ENCODE measurements around a stretch of chr1.

DNA sequence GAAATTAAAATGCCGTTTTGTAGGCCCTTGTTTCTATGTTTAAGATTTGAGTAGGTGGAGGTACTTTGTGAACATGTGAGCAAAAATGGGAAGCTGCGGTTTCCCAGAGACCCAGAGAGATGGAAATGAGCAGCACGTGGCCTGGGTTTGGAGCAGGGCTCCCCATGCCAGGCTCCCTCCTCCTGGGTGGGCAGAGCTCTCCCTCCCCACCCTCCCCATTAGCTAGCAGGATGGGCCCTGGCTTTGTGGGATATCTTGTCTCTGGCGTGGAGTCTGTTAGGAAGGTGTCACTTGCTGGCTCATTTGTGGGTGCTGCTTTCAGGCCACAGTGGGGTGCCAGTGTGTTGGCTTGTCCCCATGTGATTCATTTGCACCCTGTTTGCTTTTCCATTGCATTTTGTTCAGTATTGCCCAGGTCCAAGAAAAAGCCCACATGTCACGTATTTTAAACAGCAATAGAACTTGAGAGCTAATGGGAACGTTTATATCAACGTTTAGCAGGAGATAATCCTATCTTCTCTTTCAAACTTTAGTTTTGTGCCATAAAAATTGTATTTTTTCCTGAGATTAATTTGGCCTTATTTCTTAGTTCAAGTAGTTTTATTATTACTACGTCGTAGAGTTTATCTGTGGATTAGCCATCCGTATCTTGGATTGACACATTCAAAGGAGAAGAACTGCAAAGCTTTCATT lies 73.7 kb upstream of the GPR88 start:
- PRO-cap: no peak

DNA sequence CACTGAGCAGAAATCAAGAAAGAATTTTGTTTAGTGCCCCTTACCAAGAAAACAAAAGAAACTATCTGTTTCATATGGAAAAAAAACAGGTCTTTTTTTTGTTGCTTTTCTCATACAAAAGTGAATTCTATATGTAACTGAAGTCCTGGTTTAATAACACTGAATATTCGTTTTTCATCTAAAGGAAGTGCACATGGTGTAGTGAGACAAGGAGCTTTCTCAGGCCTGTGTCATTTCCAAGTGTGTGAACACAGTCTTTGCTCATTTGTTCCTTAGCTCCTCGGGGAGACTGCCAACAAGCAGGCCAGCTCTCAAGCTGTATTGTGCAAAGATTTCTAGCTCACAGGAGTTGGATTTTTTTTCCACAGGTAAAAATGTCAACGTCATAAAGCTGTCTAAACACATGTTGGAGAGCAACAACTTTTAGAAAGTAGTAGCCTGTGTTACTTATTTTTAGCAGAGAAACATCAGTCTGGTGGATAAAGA lies 87.9 kb upstream of the S1PR1 start:
- PRO-cap: no peak

DNA sequence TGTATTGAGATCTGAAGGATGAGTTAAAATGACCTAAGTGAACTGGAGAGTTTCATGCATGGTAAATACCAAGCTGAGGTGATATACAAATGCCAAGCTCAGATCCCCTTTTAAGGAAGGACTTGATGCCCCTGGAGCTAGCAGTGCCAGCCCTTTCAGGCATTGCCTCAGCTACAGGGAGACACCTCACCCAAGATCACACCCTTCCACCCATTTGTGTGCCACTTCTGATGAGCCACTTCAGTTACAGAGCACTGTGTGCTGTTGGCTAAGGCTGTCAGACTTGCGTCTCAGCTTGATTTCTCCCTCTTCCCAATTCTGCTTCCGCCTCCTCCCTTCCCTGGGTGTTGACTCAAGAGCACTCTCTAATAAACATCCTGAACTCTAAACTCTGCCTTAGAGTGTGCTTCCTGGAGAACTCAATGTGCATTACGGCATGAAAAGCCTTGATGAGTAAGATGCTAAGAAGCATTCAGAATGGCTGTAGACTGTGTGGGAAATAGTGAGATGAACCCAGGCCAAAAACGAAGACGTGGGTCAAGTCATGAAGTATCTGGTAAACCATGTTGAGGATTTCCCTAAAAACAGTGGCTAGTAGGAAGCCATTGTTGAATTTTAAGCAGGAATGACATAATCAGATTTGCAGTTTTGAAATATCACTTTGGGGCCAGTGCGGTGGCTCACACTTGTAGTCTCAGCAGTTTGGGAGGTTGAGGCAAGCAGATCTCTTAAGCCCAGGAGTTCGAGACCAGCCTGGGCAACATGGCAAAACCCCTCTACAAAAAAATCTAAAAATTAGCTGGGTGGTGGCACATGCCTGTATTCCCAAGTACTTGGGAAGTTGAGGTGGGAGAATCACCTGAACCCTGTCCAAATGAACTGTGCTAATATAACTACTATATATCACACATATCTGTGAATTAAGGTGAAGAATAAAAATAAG lies 54.8 kb upstream of the S1PR1 start:
- PRO-cap: no peak

DNA sequence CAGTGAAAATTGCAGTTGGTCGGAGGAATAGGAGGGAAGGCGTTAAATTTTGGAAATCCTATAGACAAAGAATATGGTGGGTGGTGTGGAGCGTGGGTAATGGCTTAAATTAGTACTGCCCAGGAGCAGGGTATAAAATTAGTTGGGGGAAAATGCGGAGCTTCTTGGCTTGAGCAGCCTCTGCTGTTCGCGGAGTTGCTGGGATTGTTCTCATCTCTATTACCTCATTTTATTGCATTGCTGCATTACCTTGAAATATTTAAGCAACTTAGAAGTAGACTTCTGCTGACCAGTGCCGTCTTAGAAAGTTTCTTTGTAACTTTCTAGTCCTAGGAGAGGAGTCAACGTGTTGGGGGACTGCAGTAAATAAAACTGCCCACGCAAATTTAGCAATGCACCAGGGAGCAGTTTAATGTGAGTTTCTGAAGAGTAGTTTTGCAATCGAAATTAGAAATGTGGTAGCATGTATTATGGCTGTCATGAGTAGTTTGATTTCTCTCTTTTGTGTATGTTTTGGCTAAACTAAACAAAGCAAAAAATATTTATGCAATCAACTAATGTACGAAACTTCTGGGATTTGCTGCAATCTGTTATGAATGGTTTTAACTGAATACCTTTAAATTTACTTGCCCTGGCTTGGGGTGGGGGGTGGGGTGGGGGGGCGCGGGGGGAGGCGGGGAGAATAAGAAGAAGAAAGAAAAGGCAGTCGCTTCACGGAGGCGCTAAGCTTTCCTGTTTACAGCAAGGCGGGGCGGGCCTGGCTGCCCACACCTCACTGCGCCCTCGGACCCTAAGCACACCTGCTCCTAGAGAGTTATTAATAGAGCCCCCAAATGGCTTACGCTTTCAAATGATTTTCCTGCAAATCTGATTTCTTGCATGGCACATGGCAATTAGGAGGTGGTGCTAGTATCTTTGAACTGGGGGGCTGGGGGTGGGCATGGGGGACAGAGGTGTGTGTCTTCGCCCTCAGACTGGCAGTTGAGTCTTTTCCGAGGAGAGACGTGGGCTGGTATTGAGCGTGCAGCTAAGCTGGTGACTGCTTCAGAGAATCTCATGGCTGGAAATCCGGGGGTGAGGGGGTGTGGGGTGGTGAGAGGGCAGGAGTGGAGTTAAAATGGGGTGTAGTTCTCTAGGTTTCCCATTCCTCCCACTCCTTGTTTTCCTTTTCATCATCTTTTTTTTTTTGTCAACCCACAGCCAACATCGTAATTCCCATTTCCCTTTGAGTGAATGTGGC lies 953 bp downstream of the S1PR1 start:
- PRO-cap: no peak

- PRO-cap: no peak
These were observed 11.0 kb downstream of the S1PR1 start for GRCh38 chr1:101247919-101248191.

GRCh38 chr1:103106788-103107407 lies 1.4 kb downstream of the COL11A1 start:
- PRO-cap: no peak

DNA sequence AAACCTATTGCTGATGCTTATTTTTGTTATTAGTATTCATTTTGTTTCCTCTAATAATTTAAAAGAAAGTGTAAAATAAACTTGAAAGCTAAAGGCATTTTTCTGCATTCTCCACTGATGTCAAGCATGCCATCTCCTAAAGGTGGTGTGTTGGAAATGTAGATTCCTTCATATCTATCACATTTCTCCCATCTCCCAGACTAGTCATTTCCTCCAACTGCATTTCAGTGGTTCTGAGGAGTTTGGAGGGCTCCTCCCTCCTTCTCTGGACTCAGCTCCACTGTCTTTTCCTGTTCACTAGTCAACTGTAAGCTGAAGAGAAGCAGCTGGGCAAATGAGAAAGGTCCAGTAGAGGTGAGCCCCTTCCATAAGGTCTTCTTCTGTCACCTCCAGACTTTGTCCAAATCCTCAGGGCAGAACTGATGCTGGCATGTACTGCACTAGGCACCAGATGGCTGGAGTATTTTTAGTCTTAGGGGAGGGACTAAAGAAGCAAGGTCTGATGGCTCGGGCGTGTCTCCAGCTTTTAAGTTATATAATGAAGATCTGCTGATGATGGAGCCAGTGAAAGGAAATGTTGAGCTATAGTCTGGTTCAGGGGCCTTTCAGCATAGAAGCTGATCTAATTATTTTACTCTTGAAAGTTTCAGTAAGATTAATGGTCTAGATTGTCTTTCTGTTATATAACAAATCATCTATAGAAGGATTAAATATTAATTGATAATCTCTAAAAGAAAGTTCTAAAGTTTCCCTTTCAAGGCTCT lies 186.1 kb downstream of the NTNG1 start:
- PRO-cap: no peak

- PRO-cap: no peak
These were observed 92.5 kb downstream of the SLC25A24 start for GRCh38 chr1:108107606-108107985.

DNA sequence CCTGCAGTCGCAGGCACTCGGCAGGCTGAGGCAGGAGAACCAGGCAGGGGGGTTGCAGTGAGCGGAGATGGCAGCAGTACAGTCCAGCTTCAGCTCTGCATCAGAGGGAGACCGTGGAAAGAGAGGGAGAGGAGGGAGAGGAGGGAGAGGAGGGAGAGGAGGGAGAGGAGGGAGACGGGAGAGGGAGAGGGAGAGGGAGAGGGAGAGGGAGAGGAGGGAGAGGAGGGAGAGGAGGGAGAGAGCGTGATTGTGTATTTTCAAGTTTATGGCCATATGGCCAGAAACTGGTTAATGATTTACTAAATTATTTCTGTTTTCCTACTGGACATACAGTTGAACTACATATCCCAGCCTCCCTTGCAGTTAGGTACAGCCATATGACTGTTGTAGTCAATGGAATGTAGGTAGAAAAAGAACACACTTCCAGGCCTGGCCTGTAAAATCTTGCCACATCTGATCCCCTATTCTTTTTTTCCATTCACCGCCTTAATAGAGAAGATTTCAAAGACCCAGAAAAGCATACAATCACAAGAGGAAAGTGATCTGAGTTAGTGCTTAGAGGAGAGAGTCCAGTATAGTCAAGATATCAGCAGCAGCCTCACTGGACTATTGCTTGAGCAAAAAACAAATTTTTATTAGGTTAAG lies 23.1 kb upstream of the EEIG2 start:
- PRO-cap: no peak

GRCh38 chr1:108570672-108571502 lies 11.0 kb downstream of the EEIG2 start:
- PRO-cap: unidirectional peak, plus-strand start at chr1:108571234; unidirectional peak, plus-strand start at chr1:108571448

GRCh38 chr1:108703693-108704541 lies 8.8 kb upstream of the FNDC7 start:
- PRO-cap: no peak

GRCh38 chr1:108897748-108898146 lies 21.0 kb downstream of the GPSM2 start:
- PRO-cap: no peak

- PRO-cap: no peak
These were observed 39.4 kb downstream of the CLCC1 start for GRCh38 chr1:108923679-108924528.

DNA sequence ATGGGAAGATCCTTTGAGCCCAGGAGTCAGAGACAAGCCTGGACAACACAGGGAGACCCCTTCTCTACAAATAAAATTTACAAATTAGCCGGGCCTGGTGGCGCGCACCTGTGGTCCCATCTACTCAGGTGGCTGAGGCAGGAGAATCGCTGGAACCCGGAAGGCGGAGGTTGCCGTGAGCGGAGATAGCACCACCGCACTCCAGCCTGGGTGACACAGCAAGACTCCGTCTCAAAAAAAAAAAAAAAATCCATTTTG lies 717 bp downstream of the CLCC1 start:
- PRO-cap: no peak

DNA sequence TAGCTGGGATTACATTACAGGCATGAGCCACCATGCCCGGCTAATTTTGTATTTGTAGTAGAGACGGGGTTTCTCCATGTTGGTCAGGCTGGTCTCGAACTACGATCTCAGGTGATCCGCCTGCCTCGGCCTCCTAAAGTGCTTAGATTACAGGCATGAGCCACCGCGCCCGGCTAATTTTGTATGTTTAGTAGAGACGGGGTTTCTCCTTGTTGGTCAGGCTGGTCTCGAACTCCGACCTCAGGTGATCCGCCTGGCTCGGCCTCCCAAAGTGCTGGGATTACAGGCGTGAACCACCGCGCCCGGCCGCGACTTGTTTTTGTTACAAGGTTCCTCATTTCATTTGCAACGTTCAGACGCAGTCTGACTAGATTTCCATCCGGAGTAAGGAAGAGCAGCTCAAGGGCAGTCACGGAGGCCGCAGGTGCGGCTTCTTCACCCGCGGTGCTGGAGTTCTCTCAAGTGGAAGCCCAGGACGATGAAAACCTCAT lies 529 bp upstream of the TMEM167B start:
- PRO-cap: no peak

- PRO-cap: bidirectional peak, plus-strand start at chr1:109100193, minus-strand start at chr1:109099983; bidirectional peak, plus-strand start at chr1:109100623, minus-strand start at chr1:109100605
These were observed 9.5 kb downstream of the TMEM167B start for GRCh38 chr1:109099839-109100768.

DNA sequence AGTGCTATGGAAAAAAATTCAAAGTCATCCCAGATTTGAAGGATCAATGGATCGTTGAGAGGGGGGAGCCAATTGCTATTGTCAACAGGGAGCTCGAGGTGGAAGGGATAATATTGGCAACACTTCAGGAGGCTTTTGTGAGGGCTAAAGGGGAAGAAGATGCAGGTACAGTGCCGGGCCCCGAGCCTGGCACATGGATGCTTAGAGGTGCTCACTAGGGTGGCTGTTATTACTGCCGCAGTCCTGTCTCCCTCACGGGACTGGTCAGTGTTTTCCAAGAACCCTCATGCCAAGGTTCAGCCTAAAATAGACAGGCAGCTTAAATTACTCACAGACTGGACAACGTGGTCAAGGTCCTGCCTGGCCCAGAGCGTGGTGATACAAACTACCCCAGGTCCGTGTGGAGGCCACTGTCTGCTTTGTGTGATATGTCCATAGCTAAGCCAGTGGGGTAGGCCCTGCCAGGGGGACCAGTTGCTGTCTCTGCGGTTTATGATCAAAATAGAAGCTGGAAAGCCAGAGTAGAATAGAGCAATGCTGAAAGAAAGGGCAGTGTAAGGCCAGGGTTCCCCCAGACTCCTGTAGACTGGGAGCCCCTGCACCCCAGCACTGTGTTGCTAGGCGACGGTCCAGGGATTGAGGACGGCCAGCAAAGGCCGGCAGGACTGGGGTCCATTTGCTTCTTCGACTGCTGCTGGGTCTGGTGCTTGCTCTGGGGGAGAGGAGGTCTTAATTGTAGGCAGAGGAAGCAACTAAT lies 36.0 kb downstream of the ELAPOR1 start:
- PRO-cap: no peak

GRCh38 chr1:109192471-109193097 lies 21.1 kb upstream of the SARS1 start:
- PRO-cap: no peak

- PRO-cap: bidirectional peak, plus-strand start at chr1:109273891, minus-strand start at chr1:109273833
These were observed 9.2 kb downstream of the PSRC1 start for GRCh38 chr1:109273575-109274366.

GRCh38 chr1:109298913-109300264 lies 7.4 kb downstream of the MYBPHL start:
- PRO-cap: no peak

Data from Calu3 (cell line).